Cardiac muscle cell (in vitro differentiated cells and primary cell): ENCODE results near the genes HAPLN3 and PEX11A.

GRCh38 chr15:88615174-88616038 lies 5.7 kb upstream of the AEN start:
- RAMPAGE, long total RNA, result no peak
- RRBS, result no CpG with 5 or more reads among the region's 11 CpGs

- RAMPAGE, long total RNA, result no peak
- RRBS, result no CpG with 5 or more reads among the region's 7 CpGs
These were observed 14.1 kb downstream of the ISG20 start for GRCh38 chr15:88652852-88653298.

- RAMPAGE, long total RNA, result no peak
- RRBS, result no CpG with 5 or more reads among the region's 2 CpGs
These were observed 23.9 kb downstream of the ISG20 start for GRCh38 chr15:88662638-88663140.

- RAMPAGE, long total RNA, result no peak
- RRBS, result 6% methylated on average over 3 of the region's 15 CpGs
These were observed 482 bp downstream of the ACAN start for GRCh38 chr15:88803787-88804048.

- RAMPAGE, long total RNA, result no peak
- RRBS, result 3% methylated on average over 14 of the region's 33 CpGs
These were observed at the start of gene HAPLN3 for GRCh38 chr15:88895284-88895996. Gene HAPLN3, minus strand, starts transcription at chr15:88895544.

DNA sequence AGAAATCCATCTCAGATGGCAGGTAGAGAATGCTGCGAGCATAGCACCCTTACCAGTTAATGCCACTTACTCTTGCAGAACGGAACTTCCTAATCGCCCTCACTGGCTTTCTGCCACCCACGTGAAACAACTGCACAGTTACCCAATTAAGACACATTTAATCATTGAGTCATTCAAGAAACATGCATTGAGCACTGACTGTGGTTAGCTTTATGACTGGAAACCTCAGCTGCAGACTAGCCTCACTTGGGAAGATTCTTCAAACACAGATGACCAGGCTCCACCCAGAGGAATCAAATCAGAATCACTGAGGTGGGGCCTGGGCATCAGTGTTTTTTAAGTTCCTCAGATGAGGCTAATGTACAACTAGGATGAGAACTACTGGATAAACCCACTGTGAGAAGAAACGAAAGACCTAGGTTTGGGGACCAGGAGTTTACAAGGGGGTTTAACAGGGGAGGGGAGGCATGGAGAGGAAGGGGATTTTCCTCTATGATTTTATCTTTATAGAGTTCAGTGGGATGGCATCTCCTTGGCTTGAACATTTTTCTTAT lies 5.7 kb upstream of the MFGE8 start:
- RAMPAGE, long total RNA, result no peak
- RRBS, result no CpG with 5 or more reads among the region's 5 CpGs

DNA sequence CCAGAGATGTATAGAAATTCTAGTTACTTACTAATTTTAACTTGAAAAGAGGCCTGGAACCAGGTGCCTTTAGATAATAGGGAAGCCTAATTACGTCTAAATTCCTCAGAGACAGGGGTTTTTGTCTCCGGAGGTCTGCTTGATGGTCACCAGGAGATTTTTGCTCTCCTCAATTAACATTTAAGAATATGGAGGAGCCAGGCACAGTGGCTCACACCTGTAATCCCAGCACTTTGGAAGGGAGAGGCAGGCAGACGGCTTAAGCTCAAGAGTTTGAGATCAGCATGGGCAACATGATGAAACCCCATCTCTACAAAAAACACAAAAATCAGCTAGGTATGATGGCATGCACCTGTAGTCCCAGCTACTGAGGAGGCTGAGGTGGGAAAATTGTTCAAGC lies 79.9 kb upstream of the MFGE8 start:
- RAMPAGE, long total RNA, result no peak
- RRBS, result no CpG with 5 or more reads among the region's 3 CpGs

- RAMPAGE, long total RNA, result no peak
- RRBS, result 2% methylated on average over 8 of the region's 39 CpGs
These were observed 70.7 kb upstream of the ABHD2 start for GRCh38 chr15:89017288-89018246.

DNA sequence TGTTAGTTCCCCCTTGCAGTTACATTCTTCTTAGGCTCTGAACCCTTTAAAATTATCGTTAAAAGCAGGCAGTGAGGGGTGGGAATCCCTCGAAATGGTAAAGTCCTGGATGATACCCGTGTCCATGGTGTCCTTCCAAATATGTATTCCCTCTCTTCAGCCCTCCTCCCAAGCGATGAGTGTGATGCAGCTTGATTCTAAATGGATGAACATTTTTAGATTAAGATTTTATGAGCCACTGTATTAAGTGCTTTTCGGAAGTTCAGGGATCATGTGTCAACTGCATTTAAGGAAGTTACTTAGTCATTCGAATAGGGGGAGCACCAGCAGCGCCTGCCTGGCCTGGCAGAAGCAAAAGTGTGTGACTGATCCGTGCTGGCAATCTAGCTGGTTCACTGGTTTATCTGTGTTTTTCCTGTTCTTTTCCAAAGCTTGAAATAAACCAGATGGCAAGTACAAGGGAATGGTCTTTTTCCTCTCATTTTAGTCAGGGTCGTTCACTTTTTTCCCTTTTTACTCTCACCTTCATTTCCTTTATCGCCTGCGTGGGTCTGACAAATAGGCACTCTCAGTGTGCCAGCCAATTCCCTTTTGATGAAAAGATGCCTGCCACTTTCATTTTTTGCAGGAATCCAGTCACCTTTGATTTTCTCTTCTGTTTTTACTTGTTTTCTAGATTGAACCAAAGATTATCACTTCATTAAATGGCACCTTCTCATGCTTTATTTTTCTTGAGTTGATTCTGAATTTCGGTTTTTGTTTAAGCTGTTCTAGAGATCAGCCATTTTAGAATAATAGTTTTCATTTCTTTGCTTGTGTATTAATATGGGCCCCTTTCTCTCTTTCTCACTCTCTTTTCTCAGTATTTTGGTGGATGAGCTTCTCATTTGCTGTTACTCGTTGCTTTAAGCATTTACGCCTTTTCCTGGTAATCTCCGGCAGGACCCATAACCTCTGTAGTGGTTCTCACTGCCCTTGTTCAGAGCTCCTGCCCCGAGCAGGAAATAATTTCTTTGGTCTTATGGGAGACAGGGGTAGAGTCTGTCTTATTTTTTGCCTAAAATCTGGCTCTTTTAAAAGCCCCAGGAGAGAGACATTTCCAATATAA lies 2.7 kb downstream of the ABHD2 start:
- RAMPAGE, long total RNA, result no peak
- RRBS, result no CpG with 5 or more reads among the region's 16 CpGs

DNA sequence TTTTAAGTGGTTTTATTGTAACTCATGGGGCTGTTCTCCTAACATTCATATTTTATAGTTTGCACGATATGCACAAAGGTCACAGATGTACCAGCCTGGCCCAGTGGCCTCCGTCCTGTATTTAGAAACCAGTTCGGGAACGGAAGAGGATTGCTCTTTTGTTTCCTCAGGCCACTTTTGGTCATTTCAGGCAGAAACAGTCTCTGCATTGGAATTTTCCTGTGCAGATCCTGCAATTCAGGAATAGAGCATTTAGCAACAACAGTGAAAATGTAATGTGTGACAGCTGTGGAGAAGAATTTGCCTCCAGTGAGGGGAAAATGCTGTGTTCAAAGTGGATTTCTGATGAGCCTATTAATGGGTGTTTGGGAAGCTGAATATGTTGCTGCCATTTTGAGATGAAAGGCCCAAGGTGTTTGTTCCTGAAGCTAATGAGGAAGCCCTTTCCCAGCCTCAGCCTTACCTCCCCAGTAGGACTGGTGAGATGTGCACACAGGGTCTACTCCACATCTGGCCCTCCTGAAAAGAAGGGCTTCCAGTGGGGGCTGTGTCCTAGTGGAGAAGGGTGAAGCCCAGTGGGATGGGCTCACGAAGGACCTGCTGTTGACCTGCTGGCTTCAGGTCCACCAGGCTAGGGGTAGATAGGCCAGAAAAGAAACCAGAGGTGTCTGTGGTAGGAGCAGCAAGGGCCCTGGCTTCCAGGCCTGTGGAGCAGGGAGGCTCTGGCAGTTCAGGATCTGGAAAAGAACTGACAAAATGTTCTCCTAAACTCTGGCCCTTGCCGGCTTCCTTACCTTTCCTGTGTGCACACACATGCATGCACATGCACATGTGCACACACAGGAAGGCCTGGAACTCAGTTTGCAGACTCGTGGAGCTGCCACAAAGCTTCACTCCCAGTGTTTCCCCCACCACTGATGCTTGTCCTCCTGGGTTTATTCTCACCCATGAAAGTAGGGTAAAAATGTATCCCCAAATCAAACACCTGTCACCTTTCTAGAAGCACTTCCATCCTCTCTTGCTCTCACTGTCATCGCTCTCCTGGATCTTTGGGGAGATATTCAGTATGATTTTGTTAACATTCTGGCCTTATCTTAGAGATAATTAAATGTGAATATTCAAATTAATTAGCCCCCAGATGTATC lies 49.5 kb downstream of the ABHD2 start:
- RAMPAGE, long total RNA, result no peak
- RRBS, result no CpG with 5 or more reads among the region's 8 CpGs

- RAMPAGE, long total RNA, result no peak
- RRBS, result no CpG with 5 or more reads among the region's 6 CpGs
These were observed 34.6 kb downstream of the RLBP1 start for GRCh38 chr15:89186736-89187290.

- RAMPAGE, long total RNA, result no peak
- RRBS, result 2% methylated on average over 22 of the region's 60 CpGs
These were observed 24.1 kb upstream of the POLG start for GRCh38 chr15:89358565-89359182.

DNA sequence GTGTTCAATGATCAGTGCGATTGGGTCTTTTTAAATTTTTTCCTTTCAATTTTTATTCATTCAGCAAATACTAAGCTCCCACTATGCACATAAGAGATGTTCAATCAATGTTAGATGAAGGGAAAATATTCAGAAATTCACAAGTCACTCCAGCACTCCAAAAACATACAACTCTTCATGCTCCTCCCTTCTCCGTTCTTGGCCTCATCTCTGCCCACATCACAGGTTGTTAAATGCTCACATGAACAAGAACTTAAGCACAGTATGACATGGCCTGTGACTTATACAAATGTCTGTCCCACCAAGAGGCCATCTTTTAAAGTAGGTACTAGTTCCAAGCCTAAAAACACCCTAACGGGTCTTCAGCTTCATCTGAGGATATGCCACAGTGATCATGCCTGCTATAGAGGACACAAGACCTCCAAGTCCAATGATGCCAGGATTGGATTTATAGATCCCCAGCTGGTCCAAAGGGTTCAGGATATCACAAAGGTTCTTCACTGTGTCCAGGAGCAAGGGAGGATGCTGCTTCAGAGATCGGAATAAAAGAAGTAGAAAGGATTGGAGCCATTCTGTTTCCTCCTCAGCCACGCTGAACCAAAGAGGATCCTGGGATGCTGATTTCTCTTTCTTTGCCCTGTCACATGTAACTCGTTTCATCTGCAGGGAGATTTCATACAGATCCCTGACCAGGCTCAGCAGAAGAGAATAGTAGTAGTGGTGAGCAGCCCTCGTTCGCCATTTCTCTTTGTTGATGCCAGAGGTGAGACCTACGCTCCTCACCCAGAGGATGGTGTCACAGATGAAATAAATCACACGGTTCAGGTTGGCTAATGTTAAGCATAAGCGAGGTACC lies 4.1 kb upstream of the PLIN1 start:
- RAMPAGE, long total RNA, result no peak
- RRBS, result no CpG with 5 or more reads among the region's 11 CpGs

DNA sequence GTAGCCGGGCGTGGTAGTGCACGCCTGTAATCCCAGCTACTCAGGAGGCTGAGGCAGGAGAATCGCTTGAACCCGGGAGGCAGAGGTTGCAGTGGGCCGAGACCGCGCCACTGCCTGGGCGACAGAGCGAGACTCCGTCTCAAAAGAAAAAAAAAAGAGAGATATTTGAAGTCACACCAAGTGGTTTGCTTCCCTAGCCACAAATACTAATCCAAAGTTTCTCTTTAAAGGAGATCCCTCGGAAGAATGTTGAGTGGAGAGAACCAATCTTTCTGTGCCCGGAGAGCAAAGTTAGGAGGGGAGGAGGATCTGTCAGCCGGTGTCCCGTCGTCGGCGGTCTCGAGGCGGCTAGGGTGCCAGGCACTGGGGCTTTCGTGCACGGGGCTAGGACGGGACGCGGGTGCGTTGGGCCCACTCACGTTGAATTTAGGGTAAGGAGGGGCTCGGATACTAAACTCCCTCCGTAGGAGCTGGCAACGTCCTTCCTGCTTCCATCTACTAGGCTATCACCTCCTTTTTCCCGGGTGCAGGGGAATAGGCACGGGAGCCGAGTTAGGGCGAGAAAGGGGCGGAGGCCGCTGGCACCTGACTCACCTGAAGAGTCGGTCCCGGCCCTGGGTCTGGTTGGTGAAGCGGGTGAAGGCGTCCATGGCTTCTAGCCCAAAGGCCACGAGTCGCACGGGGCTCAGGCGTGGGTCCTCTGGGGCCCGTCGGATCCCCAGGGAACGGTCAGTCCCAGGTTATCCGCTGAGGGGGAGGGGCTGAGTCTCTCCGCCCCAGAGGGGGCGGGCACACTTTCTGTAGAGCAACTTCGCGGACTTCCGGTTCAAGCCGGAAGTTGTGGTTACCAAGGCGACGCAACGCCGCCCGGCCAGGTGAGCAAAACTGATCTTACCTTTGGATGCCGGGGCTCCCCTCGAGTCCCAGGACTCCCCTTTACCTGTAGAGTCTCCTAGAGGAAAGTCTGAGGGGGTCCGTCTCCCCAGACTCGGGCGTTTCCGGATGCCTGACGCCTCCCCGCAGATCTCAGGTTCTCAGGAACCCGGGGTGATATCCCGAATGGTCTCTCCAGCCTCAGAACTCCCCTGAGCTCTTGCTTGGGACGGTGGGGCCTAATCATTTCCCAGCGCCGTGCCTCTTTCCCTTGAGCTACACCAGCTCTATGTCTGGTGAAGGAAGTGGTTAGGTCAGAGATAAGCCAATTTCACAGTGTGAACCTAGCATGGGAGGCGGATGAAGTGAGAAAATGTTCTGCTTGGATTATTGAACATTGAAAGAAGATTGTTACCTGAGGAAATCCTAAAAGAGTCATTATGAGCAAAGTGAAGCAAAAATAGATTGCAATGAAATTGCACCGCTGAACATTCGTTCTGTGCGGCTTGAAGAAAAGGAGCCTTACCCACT lies at the start of gene PEX11A:
Gene PEX11A (minus strand): TSS at position 772 of the 1,404 bp plus-strand sequence.
- RAMPAGE, long total RNA, result start-site peak on the minus strand centred at position 738 of the sequence, 79 bp wide, 151 and 30 reads in 2 replicates
- RRBS, result 4% methylated on average over 21 of the region's 76 CpGs

GRCh38 chr15:89768169-89768763 lies 7.9 kb upstream of the MESP2 start:
- RAMPAGE, long total RNA, result no peak
- RRBS, result no CpG with 5 or more reads among the region's 8 CpGs

GRCh38 chr15:89792780-89793315 lies 16.7 kb downstream of the MESP2 start:
- RAMPAGE, long total RNA, result no peak
- RRBS, result no CpG with 5 or more reads among the region's 6 CpGs

DNA sequence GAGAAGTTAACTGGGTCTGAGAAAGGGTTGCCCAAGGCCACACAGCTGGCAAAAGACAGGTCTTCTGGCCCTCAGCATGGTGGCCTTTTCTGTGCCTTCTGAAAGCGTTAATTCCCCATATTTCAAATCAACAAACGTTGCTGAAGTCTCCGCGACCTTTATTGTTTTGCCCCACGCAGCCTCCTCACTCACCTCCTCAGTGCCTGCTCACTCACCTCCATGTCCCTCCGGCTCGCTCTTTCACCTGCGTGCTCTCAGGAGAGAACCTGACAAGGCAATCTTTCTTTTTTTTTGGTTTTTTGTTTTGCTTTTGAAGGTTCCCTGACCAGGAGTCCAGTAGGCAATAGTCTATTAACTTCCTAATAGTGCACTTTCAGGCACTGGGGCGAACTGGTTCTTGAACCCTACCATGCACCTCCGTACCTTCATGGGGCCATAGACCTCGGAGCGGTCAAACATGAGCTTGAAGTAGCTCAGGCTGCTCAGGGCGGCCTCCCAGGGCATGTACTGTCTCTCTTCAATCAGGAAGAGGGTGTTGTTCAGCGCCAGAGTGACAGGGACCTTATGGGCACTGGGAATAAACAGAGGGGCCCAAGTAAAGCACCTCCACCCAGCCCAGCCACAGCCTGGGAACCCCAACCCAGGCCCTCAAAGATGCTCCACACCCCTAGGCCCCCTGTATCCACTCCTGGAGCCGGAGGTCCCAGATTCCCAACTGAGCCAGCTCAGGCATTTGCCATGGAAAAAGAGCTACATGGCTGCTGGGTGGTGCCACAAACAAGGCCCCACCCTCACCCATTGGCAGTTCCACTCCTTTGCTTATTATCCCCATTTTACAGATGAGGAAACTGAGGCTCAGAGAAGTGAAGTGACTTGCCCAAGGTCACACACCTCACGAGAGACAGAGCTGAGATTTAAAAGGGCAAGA lies 17.2 kb downstream of the ANPEP start:
- RAMPAGE, long total RNA, result no peak
- RRBS, result no CpG with 5 or more reads among the region's 16 CpGs

DNA sequence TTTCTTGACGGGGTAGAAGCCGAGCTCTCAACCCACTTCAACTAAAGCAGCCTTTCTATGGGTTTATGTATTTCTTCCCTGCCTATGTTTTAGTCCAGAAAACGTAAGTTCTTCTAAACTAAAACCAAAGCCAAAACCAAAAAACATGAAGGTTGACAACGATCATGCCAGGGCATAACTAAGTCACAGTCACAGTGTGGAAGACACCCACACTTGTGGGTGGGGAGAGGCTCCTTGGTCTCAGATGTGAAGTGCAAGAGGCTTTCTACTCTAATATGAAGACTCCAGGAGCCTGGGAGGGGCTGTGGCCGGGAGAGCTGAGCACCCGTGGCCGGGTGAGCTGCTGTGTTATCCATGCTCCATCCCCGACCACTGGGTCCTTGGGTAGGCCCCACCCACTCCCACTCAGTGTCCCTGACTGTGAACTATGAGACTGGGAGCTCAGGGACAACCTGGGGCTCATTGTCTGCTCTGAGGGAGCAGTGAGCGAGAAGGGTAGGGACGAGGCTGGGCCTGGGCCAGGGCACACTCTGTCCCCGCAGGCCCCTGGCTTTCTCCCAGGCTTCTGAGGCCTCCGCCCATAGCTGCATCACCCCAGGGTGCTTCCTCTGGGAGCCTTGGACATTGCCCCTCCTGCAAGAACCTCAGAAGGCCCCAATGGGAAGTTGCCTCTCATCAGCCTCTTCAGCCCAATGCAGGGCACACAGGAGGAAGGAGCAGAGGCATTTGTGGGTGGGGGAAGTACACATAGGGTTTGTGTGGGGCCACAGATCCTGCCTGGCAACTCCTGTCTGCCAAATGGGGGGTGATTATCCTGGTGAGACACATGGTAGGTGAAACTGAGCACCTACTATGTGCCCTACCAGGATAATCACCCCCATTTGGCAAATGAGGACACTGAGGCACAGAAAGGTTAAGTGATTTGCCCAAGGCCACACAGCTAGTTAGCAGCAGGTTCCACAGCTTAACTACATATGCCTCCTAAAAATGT lies 2.5 kb downstream of the ANPEP start:
- RAMPAGE, long total RNA, result no peak
- RRBS, result no CpG with 5 or more reads among the region's 12 CpGs

DNA sequence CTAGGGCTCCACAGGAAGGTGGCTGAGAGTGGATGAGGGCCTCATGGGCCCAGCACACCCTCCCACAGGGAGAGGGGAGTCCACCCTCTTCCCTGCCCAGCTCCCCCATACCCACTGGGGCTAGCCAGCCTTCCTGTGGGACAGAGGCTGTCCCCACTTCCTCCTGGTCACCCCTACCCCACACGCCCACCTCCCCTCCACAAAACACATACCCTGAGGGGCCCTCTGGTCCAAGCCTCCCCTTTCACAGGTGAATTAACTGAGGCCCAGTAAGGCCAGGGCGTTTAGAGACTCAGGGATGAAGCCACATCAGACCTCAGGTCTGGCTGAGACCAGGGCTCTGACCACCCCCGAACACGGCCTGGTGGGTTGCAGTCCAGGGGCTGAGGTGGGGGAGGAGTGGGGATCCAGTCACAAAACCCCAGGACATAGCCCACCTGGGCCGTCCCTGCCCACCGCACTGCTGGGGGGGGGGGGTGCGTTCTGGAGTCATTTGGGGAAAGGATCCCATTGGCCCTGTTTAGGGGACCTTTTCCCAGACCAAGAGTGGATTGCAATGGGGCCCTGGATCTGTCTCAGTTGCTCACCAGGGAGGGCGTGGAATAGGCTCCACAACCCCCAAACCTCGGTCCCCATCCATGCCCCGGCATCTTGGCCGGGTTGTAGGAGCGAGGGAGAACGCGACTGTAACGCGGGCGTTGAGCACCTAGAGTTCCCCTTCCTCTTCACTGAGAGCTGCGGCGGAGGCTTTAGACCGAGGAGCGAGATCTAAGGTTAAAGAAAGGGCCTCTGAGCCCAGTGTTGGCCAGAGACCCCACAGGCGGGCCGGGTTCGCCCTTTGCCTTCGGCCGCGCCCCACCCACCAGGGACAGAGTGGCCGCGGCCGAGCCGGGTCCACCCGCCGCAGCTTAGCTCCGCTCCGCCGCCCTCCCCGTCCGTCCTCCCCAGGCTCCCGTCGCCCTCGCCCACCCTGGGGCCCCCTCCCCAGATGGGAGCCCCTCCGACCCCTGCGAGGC lies 817 bp downstream of the ANPEP start:
- RAMPAGE, long total RNA, result no peak
- RRBS, result 3% methylated on average over 14 of the region's 43 CpGs

GRCh38 chr15:89998963-89999500 lies 2.1 kb upstream of the ZNF710 start:
- RAMPAGE, long total RNA, result no peak
- RRBS, result no CpG with 5 or more reads among the region's 10 CpGs